HT1080 (cell line): ENCODE measurements around the gene FDXR.

RAMPAGE:
- cytosol, long total RNA: no peak
- long total RNA: no peak
- nucleus, long total RNA: no peak
These were observed 9.5 kb downstream of the NHERF1 start for GRCh38 chr17:74757555-74758774.

GRCh38 chr17:74770147-74771184 lies 5.7 kb downstream of the NAT9 start:
RAMPAGE:
- cytosol, long total RNA: no peak
- long total RNA: no peak
- nucleus, long total RNA: no peak

DNA sequence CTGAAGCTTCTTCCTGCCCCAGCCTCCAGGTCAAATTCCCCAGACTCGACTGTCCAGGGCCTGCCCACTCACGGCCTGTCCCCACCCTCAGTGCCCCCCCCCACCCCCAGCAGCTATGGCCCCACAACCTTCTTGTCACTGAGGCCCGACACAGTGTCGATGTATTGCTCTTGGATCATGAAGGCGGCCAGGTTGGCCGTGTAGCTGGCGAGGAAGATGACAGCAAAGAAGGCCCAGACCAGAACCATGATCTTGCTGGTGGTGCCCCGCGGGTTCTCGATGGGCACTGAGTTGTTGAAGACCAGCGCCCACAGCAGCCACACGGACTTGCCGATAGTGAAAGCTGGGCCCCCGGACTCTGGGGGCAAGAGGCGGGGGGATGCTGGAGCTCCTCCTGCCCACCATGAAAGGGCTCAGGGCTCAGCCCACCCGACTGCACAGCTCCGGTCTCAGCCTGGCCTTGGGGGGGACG lies 12.5 kb downstream of the GRIN2C start:
RAMPAGE:
- cytosol, long total RNA: no peak
- long total RNA: no peak
- nucleus, long total RNA: no peak

DNA sequence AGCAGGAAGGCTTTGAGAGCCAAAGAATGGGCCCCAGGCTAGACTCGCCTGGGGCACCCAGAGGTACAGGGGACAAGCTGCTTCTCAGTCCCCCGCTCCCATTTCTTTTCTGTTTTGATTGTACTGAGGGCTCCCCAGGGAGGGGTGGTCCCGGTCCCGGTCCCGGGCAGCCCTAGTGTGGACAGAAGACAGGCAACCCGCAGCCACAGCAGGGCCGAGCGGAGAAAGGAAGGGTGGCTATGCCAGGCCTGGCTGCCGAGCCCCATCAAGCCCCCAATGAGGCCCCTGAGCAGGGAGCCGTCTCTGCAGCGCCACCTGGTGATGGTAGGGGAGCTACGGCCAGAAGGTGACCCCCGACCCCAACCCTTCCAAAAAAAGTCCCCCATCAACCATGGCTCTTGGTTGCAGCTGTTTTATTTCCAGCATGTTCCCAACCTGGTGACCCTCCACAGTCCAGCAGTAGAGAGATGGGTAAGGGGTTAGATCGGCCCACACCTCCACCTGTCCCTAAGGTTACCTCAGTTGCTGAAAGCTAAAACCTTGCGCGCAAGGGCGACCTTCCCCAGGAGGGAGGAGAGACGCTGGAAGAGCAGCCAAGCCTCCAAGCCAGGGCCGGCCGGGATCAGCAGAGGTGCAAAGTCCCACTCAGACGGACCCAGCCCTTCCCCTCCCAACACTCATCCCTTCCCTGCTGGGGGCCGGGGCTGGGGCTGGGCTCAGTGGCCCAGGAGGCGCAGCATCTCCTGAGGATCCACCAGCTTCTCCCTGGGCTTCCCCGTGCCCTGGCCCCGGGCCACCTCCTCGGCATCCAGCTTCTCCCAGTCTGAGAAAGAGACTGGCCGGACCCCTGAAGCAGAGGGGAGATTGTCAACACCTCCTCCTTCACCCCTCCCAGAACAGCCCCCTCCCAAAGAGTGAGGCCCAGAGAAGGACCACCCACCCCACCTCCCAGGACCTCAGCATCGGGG lies 2.7 kb upstream of the GRIN2C start:
RAMPAGE:
- cytosol, long total RNA: no peak
- long total RNA: no peak
- nucleus, long total RNA: no peak

RAMPAGE:
- cytosol, long total RNA: start-site peak on the minus strand at chr17:74872968-74873027, 165 and 104 reads in 2 replicates
- long total RNA: start-site peak on the minus strand at chr17:74872968-74872984, 23 reads
- nucleus, long total RNA: no peak
These were observed at the start of gene FDXR for GRCh38 chr17:74872814-74873851. Gene FDXR (minus strand): TSS chr17:74872994.

DNA sequence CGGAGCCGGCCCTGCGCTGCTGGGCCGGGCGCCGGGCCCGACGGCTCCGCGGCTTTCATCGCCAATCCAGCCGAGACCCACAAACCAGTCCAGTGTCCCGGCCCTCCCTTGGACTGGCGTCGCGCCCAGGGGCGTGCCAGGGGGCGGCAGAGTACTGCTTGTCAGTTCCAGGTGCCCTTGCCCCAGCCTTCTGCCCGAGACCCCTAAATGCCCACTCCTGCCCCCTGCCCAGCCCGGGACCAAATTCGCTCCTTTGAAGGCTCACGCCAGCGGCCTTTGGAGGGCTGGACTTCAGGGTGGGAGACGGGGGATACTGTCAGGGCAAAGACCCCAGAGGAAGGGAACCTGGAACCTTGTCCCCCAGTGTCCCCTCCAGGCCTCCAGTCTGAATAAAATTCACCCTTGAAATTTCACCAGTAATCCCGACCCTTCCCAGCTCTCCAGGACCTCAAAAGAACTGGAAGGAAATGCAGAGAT lies 701 bp downstream of the OTOP3 start:
RAMPAGE:
- cytosol, long total RNA: no peak
- long total RNA: no peak
- nucleus, long total RNA: no peak

DNA sequence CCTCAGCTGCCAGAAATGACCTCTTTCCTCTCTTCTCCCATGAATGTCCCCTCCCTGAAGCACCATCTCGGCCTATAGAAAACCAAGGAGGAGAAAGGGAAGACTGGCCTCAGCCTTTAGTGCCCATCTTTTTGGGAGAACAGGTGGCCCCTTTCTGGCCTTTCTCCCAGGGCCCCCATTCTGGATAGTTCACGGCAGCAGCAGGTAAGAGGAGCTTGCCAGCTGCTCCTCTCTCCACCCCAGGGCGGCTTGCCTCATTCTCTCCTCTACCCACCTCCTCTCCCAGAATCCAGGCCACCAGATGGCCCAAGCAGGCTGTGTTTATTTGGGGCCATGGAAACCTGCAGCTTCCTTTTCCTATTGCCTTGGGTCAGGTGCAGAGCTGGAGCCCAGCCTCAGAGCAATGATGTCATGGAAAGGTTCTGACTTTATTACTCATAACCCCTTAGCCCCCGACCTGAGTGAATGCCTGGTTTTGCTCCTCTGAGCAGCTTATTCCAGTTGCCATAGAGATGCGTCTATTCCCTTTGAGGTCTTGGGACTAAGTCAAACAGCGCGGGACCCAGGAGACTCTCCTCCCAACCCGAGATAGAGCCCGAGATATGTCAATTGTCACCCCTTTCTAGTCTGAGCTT lies 1.5 kb upstream of the MRPL58 start:
RAMPAGE:
- cytosol, long total RNA: no peak
- long total RNA: no peak
- nucleus, long total RNA: no peak

DNA sequence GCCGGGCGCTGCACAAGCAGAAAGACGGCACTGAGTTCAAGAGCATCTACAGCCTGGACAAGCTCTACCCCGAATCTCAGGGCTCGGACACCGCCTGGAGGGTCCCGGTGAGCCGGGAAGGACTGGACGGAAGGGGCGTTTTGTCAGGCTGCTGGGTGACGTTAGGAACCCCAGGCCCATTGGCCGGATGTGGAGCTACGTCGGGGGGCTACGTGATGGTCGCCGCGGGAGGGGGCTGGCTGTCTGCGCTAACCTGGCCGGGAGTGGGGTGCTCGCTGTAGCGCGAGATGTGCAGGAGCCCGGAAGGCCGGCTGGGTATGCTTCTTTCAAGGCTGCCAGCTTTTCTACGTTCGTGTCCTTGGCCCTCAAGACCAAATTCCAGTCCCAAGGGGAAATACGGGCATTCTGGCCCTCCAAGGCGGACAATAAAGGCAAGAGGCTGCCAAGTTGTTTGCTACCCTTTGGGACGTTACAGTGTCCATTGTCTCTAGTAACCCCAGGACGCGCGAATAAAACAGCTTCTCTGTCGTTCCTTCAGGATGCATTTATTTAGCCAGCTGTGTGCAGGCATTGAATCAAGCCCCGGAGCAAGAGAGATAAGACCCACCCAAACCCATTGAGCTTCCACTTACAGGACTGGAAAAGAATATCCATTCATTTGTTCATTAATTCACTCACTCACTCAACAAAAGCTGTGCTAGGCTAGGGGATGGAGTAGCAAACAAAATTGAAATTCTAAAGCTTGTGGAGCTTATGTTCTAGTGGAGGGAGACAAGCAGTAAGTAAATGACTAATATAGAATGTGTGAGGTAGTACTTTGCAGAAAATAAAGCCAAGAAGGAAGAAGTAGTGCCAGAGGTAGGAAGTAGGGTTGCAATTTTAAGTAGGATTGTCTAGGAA lies 546 bp downstream of the MRPL58 start:
RAMPAGE:
- cytosol, long total RNA: no peak
- long total RNA: no peak
- nucleus, long total RNA: no peak

DNA sequence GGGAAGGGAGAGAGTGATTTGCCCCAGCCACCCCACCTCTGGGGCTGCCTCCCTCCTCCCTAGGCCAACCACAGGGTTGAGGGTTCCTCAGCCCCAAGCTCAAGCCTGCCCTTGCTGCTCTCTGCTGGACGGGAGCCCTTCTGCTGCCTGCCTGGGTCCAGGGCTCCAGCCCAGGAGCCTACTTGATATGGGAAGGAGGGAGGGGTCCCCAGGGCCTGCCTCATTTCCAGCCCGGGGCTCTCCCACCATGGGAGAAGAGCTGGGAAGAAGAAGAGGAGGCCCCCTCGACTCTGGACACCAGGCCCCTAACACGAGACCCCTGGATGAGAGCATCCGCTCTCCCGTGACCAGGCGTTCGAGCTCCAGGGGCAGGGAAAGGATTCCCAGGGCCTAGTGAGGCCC lies 712 bp downstream of the SLC16A5 start:
RAMPAGE:
- cytosol, long total RNA: no peak
- long total RNA: no peak
- nucleus, long total RNA: no peak

DNA sequence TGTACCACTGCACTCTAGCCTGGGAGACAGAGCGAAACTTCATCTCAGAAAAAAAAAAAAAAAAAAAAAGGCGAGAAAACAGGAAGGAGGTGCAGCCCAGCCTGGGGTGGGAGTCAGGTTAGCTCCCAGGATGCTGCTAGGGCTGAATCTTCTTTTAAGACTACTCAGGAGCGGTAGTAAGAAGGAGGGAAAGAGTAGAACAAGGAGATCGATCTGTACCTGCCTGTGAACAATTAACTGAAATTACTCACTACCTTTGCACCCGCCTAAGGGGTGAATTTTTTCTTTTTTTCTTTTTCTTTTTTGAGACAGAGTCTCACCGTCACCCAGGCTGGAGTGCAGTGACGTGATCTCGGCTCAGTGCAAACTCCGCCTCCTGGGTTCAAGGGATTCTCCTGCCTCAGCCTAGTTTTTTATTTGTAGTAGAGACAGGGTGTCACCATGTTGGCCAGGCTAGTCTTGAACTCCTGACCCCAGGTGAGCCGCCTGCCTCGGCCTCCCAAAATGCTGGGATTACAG lies 2.0 kb downstream of the SLC16A5 start:
RAMPAGE:
- cytosol, long total RNA: no peak
- long total RNA: no peak
- nucleus, long total RNA: no peak

DNA sequence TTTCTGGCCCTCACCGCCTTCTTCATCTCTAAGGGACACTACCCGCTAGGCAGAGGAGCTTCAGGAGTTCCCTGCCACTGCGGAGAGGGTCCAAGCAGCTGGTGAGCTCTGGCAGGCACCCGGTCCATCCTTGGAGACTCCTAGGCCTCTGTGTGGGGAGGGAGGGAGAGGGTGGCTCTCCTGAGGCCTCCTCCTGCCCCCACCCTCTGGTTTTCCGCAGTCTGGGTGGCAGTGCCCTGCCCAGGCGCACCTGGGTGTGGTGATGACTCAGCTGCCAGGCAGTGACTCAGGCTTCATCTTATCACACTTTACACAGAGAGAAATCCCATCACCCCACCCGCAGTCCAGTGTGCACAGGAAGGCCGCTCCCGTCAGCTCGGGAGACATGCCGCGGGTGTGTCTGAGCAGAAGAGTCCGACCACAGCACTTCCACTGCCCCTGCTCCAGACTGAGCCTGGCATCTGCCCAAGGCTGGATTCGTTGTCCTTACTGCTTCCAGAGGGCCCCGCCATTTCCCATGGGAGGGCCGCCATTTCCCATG lies 7.3 kb downstream of the NT5C start:
RAMPAGE:
- cytosol, long total RNA: no peak
- long total RNA: no peak
- nucleus, long total RNA: no peak

GRCh38 chr17:75130632-75131652 lies 600 bp downstream of the NT5C start:
RAMPAGE:
- cytosol, long total RNA: start-site peak on the plus strand at chr17:75131041-75131096, 71 and 42 reads in 2 replicates; start-site peak on the minus strand at chr17:75131320-75131714, 271 and 168 reads in 2 replicates
- long total RNA: start-site peak on the minus strand at chr17:75131353-75131379, 22 reads
- nucleus, long total RNA: no peak

GRCh38 chr17:75137103-75137302 lies 5.5 kb upstream of the NT5C start:
RAMPAGE:
- cytosol, long total RNA: no peak
- long total RNA: no peak
- nucleus, long total RNA: no peak

RAMPAGE:
- cytosol, long total RNA: no peak
- long total RNA: no peak
- nucleus, long total RNA: no peak
These were observed 27.0 kb downstream of the GGA3 start for GRCh38 chr17:75234367-75234786.

RAMPAGE:
- cytosol, long total RNA: no peak
- long total RNA: no peak
- nucleus, long total RNA: no peak
These were observed 21.5 kb downstream of the GGA3 start for GRCh38 chr17:75239568-75240710.

RAMPAGE:
- cytosol, long total RNA: no peak
- long total RNA: no peak
- nucleus, long total RNA: no peak
These were observed 5.3 kb downstream of the GGA3 start for GRCh38 chr17:75255830-75256863.

DNA sequence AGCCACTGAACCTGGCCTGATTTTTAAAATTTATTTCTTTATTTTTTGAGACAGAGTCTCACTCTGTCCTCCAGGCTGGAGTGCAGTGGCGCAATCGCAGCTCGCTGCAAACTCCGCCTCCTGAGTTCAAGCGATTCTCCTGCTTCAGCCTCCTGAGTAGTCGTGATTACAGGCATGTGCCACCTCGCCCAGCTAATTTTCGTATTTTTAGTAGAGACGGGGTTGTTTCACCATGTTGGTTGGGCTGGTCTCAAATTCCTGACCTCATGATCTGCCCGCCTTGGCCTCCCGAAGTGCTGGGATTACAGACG lies 3.5 kb upstream of the SLC25A19 start:
RAMPAGE:
- cytosol, long total RNA: no peak
- long total RNA: no peak
- nucleus, long total RNA: no peak

GRCh38 chr17:75308982-75309869 lies 20.0 kb upstream of the SLC25A19 start:
RAMPAGE:
- cytosol, long total RNA: no peak
- long total RNA: no peak
- nucleus, long total RNA: no peak

DNA sequence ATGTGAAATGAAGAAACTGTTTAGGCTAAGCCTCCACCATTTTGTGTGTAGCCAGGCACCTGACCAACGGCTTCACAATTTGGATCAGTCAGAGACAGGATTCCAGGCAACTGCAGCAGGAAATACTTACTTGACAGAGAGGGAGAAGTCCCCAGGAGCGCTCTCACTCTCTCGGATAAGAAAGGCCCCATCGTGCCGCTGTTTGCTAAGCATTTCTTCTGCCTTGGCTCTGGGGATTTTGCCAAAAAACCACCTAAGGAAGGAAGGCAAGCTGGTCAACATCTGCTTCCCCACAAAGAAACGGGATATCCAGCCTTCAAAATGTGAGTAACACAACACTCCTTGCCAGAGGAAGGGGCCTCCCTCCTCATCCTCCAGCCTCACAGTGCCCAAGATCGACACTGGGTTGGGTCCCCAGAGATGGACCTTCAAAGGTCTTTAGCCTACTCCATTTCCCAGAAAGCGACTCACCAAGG lies 36.6 kb upstream of the SLC25A19 start:
RAMPAGE:
- cytosol, long total RNA: no peak
- long total RNA: no peak
- nucleus, long total RNA: no peak

DNA sequence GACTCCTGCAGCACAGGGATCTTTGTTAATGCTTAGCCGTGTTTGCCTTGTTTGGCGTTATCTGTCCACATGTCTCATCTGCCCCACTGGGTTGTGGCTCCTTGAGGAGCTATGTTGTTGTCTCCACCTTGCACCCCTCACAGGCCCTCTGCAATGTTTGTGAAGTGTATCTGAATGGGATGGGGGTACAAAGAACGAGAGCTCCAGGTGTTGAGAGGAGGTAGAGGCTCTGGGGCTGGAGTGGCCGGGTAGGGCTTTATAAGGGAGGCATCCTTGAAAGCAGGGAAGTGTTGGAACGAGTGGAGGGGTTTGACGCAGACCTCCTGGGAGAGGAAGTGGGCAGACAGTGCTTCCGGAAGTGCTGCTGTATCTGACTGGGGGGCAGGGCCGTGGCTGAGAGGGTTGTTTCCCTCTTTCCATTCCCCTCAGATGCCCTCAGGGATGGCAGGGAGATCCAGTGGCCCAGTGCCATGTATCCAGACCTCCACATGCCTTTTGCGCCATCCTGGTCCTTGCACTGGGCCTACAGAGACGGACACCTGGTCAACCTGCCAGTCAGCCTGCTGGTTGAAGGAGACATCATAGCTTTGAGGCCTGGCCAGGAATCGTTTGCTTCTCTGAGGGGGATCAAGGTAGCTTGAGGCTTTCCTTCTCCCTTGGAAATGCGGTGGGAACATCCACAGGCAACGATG lies 27.7 kb downstream of the CASKIN2 start:
RAMPAGE:
- cytosol, long total RNA: no peak
- long total RNA: no peak
- nucleus, long total RNA: no peak